Measurements from ENCODE around the gene KBTBD13.

- PRO-cap = no peak
- RAMPAGE, long total RNA, 4 experiments = no peak in any of the 4 experiments
Observed at GRCh38 chr15:63610091-63610884, 13.1 kb downstream of the FBXL22 start.

- PRO-cap = no peak
- RAMPAGE, long total RNA, 4 experiments = no peak in any of the 4 experiments
Observed at GRCh38 chr15:63672719-63673401, 75.7 kb downstream of the FBXL22 start.

DNA sequence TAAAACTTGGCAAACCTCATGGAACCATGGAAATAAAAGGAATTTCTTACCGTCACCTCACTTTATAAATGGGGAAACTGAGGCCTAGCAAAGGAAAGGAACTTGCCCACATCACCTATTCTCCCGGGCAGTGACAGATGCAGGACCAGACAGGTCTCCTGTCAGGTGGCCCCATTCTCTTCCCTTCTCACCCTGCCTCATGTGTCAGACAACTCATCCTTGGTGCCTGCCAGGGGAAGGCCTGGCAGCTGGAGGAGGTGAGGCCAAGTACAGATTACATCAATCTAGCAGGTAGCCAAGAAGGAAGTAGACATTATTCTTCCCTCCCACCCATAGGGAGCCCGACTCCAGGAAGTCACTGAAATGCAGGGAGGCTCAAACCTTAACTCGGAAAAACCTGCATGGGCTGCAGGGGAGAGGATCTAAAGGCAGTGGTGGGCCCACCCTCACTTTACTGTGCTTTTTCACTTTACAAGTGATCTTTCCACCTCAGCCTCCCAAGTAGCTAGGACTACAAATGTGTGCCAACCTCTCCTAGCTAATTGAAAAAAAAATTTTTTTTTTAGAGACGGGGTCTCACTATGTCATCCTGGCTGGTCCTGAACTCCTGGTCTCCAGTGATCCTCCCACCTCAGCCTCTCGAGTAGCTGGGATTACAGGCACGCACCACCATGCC, 39.6 kb downstream of the DAPK2 start:
- PRO-cap = no peak
- RAMPAGE, long total RNA, 4 experiments = no peak in any of the 4 experiments

GRCh38 chr15:64070979-64071961, 22.4 kb downstream of the CIAO2A start:
- PRO-cap = no peak
- RAMPAGE, long total RNA, 4 experiments = no peak in any of the 4 experiments

DNA sequence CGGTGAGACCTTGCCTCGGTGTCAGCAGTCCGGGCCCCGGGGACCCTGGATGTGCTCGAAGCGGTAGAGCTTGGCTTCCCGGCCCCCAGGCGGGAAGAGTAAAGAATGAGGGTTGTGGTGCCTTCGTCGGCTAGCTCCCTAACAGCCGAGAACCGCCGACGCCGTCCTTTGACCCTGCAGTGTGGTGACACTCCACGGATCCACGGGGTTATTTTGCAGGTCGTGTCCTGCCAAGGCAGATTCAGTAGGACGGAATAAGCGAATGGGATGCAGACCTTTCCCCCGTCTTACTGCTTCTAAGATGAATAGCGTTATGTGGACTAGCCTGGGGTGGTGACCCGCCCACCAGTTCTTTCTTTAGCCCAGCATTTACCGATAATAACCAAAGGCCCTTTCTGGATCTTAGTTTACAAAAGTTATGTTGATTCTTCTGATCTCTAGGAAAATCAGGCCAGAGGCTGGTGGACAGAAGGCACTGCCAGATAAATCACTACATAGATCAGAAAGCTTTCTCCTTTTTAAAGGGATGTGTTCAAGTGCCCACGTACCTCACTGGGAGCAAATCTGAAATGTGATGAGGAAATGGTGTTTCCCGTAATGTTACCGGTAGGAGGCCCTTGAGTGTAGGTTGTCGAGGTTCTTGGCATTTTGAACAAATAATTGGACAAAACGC, 620 bp downstream of the SNX1 start:
- PRO-cap = no peak
- RAMPAGE, long total RNA, 4 experiments = no peak in any of the 4 experiments

GRCh38 chr15:64110987-64111485, 15.3 kb downstream of the SNX1 start:
- PRO-cap = no peak
- RAMPAGE, long total RNA, 4 experiments = no peak in any of the 4 experiments

DNA sequence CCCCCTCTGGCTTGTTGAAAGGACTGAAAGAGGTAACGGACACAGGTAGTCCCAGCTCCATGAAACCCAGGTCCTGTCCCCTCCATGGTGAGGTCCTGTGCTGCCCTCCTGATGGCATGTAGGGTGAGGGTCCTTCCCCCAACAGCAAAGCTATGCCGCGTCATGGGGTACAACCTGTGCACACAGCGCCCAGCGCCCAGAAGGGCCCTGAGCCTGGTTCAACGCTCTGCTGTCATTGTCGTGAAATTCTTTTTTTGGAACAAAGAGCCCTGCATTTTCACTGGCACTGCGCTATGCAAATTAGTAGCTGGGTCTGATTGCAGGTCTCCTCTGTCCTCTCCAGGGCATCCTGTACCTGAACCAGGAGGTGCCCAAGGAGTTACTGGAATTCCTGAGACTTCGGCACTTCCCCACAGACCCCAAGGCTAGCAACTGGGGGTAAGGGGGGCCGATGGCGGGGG, 1.4 kb downstream of the SNX22 start:
- PRO-cap = no peak
- RAMPAGE, long total RNA, 4 experiments = no peak in any of the 4 experiments

- PRO-cap = no peak
- RAMPAGE, long total RNA, 4 experiments = no peak in any of the 4 experiments
Observed at GRCh38 chr15:64163952-64164325, 1.1 kb upstream of the PPIB start.

DNA sequence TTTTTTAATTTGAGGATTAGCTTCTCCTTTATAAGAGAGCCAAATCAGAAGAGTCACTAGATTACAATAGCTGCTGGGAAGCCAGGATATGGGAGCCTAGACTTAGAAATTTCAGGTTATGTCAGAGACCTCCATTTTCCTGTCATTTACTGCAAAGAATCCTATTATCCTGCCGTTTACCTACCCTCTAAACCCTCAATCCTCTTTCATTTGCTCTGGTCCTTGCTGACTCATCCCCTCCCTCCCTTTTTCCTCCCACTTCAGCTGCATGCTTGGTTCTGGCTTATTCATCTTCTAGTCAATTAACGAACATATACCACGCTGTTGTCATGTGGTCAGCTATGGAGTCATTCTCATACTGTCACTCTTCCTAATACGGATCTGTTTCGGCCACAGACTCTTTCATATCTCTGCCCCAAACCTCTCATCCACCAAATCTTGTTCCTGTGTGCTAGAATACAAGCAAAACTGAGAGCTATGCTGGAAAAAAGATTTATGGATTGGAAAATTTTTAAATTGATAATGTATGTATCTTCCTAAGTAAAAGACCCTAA, 83.9 kb upstream of the PPIB start:
- PRO-cap = no peak
- RAMPAGE, long total RNA, 4 experiments = no peak in any of the 4 experiments

- PRO-cap = no peak
- RAMPAGE, long total RNA, 4 experiments = no peak in any of the 4 experiments
Observed at GRCh38 chr15:64355137-64355931, 639 bp downstream of the CSNK1G1 start.

DNA sequence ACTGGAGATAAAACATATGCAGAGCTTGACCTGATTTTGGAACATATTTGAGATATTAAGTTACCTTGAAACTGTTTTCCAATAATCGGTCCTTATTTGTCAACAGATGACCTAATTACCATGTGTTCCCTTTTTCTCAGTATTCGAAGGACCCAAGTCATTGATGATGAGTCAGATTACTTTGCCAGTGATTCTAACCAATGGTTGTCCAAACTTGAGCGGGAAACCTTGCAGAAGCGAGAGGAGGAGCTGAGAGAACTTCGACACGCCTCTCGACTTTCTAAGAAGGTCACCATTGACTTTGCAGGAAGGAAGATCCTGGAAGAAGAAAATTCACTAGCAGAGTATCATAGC, 21.8 kb downstream of the TRIP4 start:
- PRO-cap = no peak
- RAMPAGE, long total RNA, 4 experiments = no peak in any of the 4 experiments

DNA sequence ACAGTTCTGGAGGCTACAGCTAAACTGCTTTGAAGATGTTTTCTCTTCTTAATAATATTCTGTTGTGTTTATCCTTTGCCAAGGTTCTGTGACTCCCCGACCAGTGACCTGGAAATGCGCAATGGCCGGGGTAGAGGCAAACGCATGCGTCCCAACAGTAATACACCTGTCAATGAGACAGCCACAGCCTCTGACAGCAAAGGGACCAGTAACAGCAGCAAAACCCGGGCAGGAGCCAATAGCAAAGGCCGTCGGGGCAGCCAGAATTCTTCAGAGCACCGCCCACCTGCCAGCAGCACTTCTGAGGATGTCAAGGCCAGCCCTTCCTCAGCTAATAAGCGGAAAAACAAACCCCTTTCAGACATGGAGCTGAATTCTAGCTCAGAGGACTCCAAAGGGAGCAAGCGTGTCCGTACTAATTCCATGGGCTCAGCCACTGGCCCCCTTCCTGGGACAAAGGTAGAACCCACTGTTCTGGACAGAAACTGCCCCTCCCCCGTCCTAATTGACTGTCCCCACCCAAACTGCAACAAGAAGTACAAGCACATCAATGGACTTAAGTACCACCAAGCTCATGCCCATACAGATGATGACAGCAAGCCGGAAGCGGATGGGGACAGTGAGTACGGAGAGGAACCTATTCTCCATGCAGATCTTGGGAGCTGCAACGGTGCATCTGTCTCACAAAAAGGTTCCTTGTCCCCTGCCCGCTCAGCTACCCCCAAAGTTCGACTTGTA, 101.4 kb downstream of the RBPMS2 start:
- PRO-cap = no peak
- RAMPAGE, long total RNA, 4 experiments = no peak in any of the 4 experiments

- PRO-cap = no peak
- RAMPAGE, long total RNA, 4 experiments = no peak in any of the 4 experiments
Observed at GRCh38 chr15:64750317-64750722, 25.1 kb downstream of the RBPMS2 start.

DNA sequence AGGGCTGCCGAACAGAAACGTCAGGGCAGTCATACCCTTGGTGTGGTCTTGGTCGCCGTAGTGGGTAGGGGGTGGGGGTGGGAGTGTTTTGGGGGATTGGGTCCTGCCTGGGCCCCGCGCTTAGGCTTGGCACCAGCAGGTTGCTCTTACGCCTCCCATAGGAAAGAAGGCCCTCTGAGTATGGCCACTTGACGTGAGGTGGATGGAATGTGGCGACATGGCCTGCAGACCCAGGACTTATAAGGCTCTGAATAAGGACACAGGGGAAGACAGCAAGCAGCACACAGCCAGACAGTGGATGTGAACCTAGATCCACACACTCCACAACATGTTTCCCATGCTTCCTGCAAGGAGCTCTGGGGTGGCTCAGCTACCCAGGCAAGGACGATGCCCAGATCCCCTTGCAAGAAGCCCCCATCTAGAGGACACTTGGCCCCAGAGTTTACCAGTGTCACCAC, 12.4 kb downstream of the RBPMS2 start:
- PRO-cap = no peak
- RAMPAGE, long total RNA, 4 experiments = no peak in any of the 4 experiments

DNA sequence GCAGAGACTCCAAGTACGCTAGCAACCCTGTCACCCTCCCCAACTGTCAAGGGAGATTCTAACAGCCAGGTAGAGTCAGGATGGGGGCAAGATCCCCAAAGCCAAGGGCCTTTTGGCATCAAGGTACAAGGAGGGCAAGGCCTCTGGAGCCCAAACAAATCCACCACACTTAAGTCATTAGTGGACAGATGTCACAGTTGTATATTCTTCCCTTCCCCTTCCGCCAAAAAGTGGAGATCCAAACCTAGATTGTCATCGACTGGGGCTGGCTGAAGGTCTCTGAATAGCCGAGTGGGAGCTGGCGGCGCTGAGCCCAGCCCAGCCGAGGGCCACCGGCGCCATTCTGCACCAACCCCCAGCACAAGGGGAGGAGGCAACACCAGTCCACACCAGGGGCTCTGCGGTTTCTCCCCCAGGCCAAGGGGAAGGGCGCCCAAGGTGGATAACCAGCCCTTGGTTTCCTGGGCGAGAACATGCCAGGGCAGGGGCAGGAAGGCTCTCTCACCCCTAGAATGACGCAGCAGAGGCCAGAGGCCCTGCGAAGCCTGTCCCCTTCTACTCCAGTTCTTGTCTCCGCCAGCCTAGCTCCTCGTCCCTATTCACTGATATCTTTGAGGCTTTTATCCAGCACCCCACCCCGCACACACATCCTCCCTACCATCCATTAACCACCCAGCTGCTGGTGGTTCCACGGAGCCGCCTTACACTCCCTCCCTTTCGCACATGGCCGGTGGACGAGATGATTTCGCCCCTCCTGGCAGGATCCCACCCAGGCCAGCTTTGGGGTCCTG, 1.4 kb downstream of the RBPMS2 start:
- PRO-cap = no peak
- RAMPAGE, long total RNA, 4 experiments = no peak in any of the 4 experiments

DNA sequence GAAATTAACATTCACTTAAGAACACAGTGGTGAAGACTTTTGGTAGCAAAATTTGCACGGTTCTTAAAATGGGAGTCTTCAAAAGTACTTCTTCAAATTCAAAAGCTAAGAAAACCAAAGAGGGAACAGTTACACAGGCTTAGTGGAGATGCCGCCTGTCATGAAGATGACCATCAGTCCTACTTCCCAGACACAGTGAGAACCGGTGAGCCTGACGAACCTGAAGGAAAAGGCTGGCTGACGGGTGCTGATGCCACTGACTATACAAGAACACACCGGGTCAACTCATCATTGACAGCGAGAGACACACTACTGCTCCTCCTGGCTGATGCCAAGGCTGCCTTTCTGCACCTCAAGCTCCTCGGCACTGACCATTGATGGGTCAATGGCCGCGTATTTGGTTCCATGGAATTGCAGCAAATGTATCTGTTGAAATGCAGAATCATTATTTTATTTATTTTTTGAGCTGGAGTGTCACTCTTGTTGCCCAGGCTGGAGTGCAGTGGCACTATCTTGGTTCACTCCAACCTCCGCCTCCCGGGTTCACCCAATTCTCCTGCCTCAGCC, 26.3 kb downstream of the SPG21 start:
- PRO-cap = no peak
- RAMPAGE, long total RNA, 4 experiments = no peak in any of the 4 experiments

- PRO-cap = no peak
- RAMPAGE, long total RNA, 4 experiments = no peak in any of the 4 experiments
Observed at GRCh38 chr15:65043045-65043293, 2.2 kb upstream of the SLC51B start.

DNA sequence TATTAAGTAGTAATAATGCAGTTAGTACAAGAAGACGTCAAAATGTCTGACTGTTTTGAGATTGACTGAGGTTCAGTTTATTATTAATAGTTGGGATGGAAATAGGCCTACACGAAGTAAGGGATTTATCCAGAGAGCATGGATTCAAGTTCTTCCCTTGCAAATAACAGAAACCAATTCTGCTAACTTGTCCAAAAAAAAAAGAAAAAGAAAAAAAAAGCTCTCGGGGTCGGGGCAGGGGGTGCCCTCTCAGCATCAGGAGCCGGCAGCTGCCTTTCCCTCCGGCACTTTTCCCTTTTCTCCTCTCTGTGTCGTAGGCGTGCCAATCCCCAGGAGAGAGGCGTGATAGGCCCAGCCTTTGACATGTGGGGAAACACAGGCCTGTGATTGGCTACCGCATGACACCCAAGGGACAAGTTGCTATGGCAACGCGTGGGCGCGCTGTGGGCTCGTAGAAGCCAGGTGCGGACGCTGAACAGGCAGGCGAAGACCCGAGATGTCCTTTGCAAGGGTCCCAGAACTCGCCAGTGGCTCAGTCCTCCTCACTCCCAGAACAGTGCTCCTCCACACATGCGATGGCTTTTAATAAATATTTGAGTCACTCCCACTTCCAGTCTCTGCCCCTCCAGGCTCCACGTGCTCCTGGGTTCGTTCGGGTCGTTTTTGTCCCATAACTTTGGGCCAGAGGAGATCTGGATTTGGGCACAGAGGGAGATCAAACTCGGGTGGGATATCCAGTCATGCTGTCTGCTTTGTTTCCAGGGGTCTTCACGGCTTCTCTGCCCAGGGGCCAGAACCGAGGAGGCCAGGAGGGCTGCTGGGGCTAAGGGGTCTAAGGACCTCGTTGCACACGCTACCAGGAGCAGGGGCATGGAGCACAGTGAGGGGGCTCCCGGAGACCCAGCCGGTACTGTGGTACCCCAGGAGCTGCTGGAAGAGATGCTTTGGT, 4.2 kb downstream of the SLC51B start:
- PRO-cap = no peak
- RAMPAGE, long total RNA, 4 experiments = no peak in any of the 4 experiments

- PRO-cap = no peak
- RAMPAGE, long total RNA, 4 experiments = no peak in any of the 4 experiments
Observed at GRCh38 chr15:65067407-65067630, 472 bp downstream of the RASL12 start.

DNA sequence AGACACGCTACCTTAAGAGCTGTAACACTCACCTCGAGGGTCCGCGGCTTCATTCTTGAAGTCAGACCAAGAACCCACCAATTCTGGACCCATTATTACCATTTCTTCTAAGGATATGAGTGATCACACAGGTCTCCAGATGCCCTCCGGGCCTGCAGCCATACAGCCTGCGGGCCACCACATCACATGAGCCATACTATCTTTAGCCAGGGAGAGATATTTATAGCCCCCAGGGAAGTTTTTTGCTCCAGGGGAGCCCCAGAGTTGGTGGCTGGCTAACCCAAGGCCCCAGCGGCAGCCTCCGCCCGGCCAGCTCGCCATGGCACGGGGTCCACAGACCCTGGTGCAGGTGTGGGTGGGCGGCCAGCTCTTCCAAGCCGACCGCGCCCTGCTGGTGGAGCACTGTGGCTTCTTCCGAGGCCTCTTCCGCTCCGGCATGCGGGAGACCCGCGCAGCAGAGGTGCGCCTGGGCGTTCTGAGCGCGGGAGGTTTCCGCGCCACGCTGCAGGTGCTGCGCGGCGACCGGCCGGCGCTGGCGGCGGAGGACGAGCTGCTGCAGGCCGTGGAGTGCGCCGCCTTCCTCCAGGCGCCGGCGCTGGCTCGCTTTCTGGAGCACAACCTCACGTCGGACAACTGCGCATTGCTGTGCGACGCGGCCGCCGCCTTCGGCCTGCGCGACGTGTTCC, at the start of gene KBTBD13:
Gene KBTBD13 (plus strand): TSS at position 250 of the 686 bp plus-strand sequence.
- PRO-cap = no peak
- RAMPAGE, long total RNA, 4 experiments = no peak in any of the 4 experiments

Data from omental fat pad (tissue), 4 donors.